Panc1 (cell line): ENCODE measurements around a stretch of chr2.

DNA sequence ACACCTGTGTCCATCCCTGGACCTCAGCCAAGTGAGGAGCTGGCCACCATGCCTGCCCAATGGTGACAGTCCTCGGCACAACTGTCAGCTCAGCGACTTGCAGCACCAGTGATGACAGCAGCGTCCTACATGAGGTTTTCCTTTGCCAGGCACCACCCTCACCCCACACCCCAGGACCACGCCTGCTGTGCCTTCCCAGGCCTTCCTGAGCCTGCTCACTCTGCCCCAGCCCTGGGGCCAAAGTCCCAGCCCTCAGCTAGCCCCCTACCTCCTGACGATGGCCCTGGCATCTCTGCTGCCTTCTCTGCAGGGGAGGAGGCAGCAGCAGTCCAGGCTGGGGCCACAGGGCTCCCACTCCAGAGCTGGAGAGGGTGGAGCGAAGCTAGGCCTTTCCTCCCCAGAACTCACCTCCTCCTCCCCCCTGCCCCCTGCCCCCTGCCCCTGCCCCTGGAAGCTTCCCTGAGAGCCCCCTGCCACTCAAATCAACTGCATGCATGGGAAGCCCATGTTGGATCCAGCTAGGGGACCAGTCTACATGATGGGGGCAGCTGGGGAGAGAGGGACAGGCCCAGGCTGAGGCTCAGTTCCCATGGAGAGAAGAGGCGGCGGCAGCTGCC is 3.9 kb downstream of the MAB21L4 start:
- RRBS, 2 experiments: no CpG with 5 or more reads among the region's 8 CpGs

GRCh38 chr2:241053299-241054404 is 48.4 kb downstream of the MTERF4 start:
- RRBS, 2 experiments: no CpG with 5 or more reads among the region's 12 CpGs

DNA sequence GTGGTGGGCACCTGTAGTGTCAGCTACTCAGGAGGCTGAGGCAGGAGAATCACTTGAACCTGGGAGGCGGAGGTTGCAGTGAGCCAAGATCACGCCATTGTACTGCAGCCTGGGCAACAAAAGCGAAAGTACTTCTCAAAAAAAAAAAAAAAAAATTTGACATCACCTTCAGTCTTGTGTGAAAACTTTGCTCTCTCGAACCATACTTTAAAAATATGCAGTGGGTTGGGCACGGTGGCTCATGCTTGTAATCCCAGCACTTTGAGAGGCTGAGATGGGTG is 1.9 kb upstream of the MTERF4 start:
- RRBS, 2 experiments: no CpG with 5 or more reads among the region's 5 CpGs

GRCh38 chr2:241114693-241115604 is 12.9 kb upstream of the MTERF4 start:
- RRBS, 2 experiments: no CpG with 5 or more reads among the region's 18 CpGs

- RRBS, 2 experiments: no CpG with 5 or more reads among the region's 12 CpGs
Measured at GRCh38 chr2:241279412-241280500, 35.7 kb downstream of the HDLBP start.

DNA sequence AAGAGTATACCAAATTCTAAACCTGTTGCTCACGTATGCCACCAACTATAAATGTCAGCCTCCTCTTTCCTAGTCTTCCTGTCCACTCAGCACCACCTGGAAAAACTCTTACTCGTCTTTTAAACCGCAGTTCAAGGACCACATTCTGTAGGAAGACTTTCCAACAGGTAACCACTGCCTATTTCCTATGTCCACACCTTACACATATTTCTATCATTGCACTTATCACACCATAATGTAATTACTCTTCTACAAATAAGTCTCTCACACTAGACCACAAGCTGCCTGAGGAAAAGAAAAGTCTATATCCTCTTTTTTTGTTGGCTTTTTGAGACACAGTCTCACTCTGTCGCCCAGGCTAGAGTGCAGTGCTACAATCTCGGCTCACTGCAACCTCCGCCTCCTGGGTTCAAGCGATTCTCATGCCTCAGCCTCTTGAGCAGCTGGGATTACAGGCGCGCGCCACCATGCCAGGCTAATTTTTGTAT is 2.5 kb downstream of the HDLBP start:
- RRBS, 2 experiments: no CpG with 5 or more reads among the region's 10 CpGs

DNA sequence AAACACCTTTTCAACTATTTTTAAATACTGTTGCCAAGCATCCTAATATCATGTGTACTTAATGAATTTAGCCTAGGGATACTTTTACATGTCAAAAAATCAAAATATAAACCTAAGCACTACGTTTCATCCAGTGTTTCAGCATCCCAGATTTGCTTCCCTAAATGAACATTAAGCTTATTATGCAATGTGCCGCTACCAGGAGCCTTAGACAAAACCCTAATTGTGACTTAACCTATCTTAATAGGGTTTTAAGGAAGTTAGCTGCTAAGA is 1.4 kb downstream of the HDLBP start:
- RRBS, 2 experiments: no CpG with 5 or more reads among the region's 2 CpGs

- RRBS, 2 experiments: no CpG with 5 or more reads among the region's 5 CpGs
Measured at GRCh38 chr2:241329470-241329784, 13.7 kb downstream of the SEPTIN2 start.

- RRBS, 2 experiments: no CpG with 5 or more reads among the region's 9 CpGs
Measured at GRCh38 chr2:241491767-241492335, 16.5 kb downstream of the STK25 start.

DNA sequence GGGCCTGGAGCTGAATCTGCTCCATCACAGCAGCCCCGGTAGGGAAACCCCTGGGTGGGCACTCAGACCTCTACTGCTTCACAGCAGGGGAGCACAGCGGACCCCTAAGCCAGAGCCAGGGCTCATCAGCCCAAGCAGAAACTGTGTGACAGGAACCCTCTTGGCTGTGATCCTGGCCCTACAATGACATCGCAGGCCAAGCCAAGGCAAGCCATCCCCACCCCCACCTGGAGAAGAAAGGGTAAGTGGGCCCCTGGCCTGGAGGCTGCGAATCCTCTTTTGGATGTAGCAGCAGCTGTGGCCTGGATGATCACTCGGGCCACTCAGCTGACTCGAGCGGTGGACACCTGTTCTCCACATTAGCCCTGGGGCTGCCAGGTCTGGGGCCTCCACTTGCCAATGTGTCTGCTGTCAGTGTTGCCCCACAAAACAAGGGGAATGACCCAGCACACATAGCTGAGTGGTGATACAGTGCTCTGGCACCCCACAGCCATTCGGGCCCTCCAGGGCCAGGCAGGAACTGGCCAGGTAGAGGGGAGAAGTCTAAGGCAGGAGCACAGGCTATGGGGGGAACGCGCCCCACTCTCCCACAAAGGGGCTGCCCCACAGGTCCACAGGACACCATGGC is 2.7 kb downstream of the STK25 start:
- RRBS, 2 experiments: no CpG with 5 or more reads among the region's 10 CpGs

DNA sequence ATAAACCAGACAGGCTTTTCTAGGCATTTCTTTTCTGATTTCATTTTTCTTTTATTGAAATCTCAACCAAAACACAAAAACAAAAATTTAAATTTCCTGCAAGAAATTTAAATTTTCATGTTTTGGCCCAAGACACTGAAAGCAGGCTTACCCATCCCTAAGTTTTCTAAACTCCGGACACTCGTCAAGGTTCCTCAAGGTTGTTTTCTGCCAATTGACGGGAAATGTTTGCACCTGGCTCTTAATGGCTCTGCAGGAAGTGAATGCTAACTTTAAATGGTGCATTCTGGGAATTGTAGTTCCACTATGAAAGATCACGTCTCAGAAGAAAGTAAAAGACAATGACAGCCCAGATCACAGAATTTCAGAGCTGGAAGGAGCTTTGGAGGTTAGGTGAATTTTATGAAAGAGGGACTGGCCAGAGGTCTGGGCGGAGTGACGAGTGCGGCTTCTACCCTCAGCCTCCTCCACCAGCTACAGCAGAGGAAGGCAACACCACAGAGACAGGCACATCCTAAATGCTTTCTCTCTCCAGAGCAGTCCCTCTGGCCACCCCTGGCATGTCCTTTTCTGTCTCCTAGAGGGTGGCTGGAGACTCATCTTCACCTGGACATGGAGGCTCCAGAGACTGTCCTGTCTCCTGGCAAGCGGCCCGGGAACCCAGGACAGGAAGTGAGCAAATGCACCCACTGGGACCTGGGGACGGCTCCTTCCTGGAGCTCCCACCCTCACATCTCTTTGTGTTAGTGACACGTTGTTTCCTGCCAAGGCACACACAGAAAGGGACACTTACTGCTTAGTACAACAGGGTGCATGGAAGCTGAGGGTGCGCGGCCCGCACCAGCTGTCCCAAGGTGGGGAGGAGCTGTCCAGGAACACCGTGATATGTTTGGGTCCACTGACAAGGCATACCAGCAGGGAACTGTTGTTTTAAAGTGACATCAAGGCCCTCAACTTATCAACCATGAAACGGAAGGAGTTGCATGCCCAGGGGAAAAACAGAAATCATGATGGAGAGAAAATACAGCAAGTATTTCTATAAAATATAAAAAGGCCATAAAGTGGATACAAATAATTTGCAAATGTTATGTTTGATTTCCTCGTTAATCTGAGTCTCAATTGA is 19.3 kb downstream of the THAP4 start:
- RRBS, 2 experiments: no CpG with 5 or more reads among the region's 17 CpGs

DNA sequence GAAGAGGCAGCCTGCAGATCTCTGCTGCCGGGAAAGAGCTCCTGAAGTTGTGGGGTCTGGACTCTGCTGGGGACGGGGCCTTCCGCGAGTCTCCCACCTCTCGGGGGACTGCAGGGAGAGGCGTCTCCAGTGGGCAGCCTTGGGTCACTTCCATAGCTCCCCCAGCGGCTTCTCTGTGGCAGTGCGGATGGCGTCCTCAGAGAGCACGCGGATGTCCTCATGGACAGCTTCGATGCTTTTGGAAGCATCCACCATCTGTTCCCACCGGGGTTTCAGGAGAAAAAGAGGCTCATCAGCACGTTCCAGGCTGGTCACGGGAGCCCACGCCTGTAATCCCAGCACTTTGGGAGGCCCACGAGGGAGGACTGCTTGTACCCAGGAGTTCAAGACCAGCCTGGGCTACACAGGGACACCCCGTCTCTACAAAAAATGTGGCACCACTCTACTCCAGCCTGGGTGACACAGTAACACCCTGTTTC is 10.6 kb downstream of the DTYMK start:
- RRBS, 2 experiments: no CpG with 5 or more reads among the region's 18 CpGs

DNA sequence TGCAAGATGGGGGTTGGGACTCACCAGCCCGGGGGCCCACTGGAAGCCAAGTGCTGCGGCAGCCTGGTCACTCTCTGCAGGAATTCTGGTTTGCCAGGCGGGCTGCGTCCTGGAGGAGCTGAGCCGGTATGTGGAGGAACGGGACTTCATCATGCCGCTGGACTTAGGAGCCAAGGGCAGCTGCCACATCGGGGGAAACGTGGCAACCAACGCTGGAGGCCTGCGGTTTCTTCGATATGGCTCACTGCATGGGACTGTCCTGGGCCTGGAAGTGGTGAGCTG is 9.1 kb downstream of the D2HGDH start:
- RRBS, 2 experiments: 92 to 96% methylated on average over 5 of the region's 12 CpGs

GRCh38 chr2:241798078-241798702 is 10.8 kb upstream of the NEU4 start:
- RRBS, 2 experiments: 66 to 79% methylated on average over 3 of the region's 16 CpGs

- RRBS, 2 experiments: no CpG with 5 or more reads among the region's 14 CpGs
Measured at GRCh38 chr2:241965698-241966492, 65.6 kb upstream of the FAM240C start.

DNA sequence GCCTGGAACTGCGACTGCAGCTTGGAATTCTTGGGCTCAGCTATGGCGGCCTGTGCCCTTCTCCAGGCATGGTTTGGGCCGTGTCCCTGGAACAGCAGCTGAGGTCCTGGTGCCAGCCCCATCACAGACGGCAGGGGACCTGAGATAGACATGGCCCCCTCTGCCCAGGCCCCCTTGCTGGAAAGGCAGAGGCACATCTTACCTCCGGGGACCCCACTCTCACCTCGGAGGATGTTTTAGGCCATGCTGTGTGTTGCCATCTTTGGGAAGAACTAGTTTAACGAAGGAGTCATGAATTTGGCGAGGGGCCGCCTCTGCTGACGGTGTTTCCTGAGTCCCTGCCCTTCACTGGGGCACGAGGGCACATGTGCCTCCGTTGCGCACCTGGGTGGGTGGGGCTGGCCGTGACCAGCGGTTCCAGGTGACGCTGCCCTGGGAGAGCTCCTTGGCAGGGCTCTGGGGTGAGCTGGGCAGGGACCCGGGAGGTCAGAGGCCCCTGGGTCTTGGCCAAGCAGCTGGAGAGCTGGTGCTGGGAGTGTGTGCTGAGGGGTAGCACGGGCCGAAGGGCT is 73.7 kb upstream of the FAM240C start:
- RRBS, 2 experiments: no CpG with 5 or more reads among the region's 19 CpGs

DNA sequence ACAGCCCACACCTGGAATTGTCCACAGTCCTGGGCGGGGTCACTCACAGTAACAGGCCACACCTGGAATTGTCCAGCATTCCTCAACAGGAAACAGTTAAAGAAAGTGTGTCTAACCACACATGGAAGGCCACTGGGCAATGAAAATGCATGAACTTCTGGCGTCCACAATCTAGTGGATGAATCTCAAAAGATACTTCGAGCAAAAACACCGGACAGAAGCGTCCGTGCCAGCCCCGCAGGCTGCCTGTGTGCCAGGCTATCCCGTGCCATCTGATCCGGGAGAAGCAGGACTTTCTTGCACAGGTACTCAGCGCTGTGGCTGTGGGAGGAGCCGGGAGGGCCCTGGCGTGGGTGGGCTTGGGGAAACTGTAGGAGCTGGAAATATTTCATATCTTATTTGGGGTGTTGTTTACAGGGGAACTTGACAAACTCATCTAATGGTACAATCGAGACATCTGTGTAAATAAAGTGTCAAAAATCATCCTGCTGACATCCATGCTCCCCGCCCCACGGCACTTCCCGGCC is 83.0 kb upstream of the FAM240C start:
- RRBS, 2 experiments: 56 to 58% methylated on average over 8 of the region's 16 CpGs

DNA sequence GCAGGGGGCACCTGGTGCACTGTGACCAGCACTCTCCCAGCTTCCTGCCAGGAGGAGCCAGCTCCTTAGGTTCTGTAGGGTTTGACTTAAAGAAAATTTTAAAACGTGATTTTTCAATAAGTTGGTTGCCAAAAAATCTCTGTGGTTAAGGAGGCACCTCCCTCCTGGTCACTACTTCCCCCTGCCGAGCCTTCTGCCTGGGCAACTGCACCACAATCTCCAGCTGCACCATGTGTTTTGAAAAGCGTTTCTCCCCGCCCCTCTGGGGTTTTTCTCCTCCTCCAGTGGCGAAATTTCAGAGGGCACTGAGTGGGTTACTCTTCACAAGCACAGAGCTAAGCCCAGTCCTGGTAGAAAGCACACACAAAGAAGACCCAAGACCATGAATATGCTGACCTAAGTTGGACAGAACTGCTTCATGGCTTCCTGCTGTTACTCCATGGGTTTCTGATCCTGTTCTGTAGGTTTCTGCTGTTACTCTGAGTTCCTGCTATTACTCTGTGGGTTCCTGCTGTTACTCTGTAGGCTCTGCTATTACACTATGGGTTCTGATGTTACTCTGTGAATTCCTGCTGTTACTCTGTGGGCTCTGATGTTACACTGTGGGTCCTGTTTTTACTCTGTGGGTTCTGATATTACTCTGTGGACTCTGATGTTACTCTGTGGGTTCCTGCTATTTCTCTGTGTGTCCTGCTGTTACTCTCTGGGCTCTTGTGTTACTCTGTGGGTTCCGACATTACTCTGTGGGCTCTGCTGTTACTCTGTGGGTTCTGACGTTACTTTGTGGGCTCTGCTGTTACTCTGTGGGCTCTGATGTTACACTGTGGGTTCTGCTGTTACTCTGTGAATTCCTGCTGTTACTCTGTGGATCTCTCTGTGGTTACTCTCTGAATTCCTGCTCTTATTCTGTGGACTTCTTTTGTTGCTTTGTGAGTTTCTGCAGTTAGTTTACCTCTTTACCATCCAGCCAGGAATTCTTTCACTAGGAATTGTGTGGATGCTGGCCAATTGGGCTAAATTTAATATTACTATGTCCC is 185.9 kb upstream of the FAM240C start:
- RRBS, 2 experiments: no CpG with 5 or more reads among the region's 7 CpGs